Fibroblast of the aortic adventitia (primary cell): ENCODE results near the genes TOM1 and APOL5.

DNA sequence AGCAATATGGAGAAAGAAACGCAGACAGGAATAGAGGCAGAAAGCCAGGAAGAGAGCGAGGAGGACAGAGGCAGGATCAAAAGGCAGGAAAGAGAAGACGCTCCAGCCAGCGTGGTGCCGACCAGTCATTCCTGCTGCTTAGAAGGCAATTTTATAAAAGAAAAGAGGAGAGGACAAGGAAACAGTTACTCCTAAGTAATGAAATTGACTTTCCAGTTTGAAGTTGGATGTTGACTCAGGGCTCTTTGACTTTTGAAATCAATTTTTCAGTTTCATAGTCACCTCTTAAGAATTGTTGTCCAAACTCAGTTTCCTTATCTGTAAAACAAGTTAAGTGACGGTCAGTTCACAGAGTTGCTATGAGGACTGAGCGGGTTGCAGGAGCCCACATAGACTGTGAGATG lies 55.7 kb upstream of the TIMP3 start:
- CAGE, long polyA plus RNA: no peak

GRCh38 chr22:32810169-32810767 lies 8.8 kb downstream of the TIMP3 start:
- CAGE, long polyA plus RNA: no peak

- CAGE, long polyA plus RNA: no peak
Measured at GRCh38 chr22:32857122-32857583, 55.6 kb downstream of the TIMP3 start.

DNA sequence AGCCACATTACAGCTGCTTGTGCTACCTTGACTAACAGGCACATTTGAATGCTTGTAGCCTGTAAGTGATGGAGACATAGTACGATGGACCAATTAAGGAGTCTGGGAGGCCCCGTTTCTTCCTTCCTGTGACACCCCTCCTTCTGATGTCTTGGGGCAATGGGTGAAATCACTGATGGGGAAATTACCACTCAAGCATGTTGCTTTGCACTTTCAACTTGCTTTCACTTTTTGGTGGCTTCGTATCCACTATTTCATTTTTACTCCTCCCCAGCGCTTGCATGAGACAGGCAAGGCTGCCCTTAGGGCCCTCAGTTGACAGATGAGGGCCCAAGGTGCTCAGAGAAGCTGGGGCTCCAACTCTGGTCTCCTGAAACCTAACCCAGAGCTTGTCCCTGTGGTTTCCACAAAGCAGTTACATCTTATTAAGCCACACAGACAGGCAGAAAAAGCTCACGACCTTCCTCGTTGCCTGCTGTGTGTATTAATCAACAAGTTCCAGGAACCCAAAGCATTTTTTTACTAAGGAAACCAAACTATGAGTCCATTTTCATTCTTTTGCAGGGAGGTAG lies 267.5 kb upstream of the SYN3 start:
- CAGE, long polyA plus RNA: no peak

DNA sequence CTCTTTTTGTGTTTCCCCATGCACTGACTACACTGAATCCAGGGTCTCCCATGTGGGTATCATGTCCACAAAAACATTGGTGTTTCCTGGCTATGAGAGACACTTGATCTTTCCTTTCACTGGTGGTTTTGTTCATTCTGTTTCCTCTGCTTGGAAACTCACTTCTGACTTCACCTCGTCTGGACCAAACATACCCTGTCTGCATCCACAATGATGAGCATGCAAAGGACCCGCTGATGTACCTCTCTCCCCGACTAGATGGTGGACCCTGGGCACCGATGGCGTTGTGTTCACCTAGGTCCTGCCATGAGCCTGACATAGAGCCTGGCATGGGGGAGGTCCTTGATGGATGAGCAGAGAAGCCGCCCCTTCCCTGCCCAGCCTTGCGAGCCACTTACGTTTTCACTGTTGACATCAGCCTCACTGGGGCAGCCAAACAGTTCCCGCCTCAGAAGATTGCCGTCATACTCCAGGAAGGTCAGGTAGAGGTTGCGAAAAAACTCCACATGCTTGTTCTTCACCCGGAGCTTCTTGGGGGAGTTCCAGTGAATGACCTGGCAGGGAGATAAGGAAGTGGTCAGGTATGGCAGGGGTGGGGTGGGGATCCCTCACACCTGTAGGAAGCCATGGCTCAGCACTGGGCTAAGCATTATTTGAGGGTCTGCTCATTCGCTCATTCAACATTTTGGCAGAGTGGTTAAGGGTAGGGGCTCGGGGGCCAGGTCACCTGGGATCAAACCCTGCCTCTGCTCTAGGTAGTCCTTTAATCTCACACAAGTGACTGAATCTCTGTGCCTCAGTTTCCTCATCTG lies 279.3 kb upstream of the SYN3 start:
- CAGE, long polyA plus RNA: no peak

DNA sequence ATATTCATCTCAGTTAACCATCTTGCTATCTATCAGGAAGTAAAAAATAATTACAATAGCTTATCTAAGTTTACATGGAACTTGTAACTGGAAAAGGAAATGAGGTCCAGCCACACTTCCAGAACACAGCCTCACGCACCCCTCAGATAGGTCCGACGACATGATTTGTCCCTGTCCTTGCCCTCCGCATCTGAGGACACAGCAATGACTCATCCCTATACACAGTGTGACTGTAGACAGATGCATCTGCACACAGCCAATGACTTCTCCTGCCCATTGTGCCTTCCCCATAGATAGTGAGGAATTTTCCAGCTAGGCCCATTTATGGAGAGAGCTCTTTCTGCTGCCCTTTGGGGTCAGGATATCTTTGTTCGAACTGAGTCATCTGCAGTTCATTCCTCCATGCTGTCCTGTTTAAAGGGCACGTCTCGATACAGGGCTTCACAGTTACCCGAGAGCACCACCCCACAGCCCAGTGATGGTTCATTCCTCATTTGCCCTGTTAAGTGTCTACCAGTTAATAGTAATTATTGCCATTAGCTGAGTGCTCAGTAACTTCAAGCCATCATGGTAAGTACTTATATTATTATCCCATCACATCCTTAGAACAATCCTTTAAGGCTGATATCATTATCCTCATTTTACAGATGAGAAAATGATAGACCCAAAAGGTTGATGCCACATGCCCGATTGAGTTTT lies 96.7 kb downstream of the LARGE1 start:
- CAGE, long polyA plus RNA: no peak

GRCh38 chr22:33869865-33870276 lies 50.4 kb downstream of the LARGE1 start:
- CAGE, long polyA plus RNA: no peak

- CAGE, long polyA plus RNA: no peak
Measured at GRCh38 chr22:33910354-33910956, 9.8 kb downstream of the LARGE1 start.

GRCh38 chr22:33917799-33918438 lies 2.4 kb downstream of the LARGE1 start:
- CAGE, long polyA plus RNA: no peak

- CAGE, long polyA plus RNA: no peak
Measured at GRCh38 chr22:35299067-35299952, at the start of gene TOM1. Gene TOM1 (plus strand): TSS chr22:35299894.

DNA sequence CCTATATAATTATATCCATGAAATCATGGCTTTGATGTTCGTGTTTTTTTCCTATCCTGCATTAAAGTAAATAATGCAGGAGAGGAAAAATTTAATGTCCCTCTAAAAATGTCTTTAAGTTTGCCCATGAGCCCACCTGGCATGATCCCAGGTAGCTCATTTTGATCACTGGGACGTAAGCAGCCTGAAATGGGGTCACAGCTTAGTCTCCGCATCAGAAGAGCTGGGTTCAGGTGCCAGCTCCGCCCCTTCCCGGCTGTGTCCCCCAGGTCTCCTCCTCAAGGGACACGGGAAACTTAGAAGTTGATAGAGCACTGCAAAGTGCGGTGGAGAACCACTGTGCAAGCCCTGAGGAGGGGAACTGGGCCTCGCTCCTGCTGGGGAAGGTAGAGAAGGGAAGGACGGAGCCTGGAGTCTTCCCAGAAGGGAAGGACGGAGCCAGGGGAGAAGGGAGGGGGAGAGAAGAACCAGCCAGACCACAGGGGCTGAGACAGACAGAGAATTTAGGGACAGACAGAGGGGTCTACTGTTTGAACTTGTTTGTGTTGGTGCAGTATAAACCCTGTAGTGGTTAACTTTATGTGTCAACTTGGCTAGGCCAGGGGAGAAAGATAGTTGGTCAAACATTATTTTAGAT lies 7.7 kb downstream of the TOM1 start:
- CAGE, long polyA plus RNA: no peak

GRCh38 chr22:35316351-35316838 lies 16.7 kb downstream of the TOM1 start:
- CAGE, long polyA plus RNA: no peak

GRCh38 chr22:35318770-35319423 lies 19.2 kb downstream of the TOM1 start:
- CAGE, long polyA plus RNA: no peak

- CAGE, long polyA plus RNA: no peak
Measured at GRCh38 chr22:35338228-35338570, 38.5 kb downstream of the TOM1 start.

DNA sequence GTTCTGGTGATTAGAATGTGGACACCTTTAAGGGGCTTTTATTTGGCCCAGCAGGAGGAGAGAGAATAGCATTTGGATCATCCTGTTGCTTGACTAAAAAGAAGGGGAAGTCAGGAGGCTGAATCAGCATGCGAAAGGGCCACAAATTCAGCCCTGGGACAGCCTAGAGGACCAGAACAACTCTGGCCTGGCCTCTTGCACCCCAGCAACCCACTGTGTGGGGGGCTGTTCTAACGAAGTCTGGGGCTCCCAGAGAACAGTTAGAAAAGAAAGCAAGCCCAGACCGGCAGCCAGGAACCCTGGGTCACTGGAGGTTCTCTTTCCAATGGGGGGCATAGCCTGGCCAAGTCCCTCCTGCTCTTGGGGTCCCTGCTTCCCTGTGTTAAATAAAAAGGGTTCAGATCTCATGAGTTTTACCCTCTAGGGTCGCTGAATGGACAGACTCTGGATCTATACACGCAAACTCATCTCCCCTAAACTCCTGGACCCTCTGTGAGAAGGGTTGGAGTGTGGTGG lies 3.0 kb upstream of the HMOX1 start:
- CAGE, long polyA plus RNA: no peak

DNA sequence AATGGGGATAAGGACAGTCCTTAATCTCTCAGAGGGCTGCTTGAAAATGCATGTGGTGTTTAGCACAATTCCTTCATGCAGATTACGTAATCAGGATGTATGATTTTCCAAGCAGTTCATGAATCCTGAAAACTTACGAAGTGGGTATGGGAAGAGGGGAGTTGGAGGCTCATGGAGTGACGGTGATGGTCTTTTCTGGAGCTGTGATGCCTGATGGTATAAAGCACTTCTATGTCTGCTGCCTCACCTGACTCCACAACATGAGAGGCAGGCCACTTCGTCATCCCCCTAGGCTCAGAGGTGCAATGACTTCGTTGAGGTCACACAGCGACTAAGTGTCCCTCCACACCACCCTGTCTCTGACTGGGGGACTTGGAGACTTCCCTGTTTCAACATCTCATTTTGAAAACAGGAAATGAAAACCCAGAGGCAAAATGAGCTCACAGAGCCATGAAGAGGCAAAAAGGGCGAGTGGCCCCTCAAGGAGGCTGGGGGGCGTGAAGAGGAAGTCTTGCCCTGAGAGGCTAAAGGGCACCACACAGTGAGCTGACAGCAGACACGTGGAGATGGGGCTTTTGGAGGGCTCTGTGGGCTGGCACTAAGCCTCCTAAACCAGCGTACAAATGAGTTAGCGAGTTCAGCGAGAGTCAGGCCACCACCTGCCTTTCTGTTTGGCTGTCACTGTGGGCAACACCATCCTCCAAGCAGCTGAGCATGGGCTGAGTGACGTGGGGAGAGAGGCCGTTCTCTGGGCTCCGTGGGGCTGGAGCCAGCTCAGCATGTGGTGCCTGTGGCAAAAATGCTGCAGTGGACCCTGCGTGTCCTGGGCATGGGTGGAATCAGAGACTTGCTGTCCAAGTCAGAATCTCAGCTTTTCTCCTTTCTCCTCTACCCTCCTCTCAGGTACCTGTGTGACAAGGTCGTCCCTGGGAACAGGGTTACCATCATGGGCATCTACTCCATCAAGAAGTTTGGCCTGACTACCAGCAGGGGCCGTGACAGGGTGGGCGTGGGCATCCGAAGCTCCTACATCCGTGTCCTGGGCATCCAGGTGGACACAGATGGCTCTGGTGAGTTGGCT lies 10.2 kb downstream of the MCM5 start:
- CAGE, long polyA plus RNA: no peak

DNA sequence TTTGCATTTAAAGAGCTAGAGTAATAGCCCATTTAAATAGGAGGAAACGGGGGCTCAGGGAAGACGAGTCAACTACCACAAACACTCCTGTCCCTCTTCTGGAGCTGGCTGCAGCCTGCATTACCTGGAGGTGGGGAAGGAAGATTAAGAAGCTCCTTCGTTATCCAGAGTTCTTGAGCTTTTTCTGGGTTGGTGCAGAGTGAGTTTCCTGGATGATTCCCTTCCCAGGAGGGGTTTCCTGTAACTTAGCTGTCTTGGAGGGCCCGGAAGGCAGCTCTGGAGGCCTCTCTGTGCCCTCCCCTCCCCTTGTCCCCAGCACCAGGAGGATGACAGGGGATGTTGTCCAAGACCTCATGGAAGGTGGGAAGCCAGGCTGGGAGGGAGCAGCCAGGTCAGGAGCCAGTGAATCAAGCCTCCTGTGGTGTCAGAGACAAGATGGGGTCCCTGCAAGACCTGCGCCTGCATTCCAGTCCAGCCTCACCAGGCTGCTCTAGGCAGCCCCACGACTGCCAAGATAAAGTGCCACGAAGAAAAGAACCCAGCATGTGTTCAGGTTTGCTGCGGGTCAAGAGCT lies 1.2 kb downstream of the RASD2 start:
- CAGE, long polyA plus RNA: no peak

- CAGE, long polyA plus RNA: no peak
Measured at GRCh38 chr22:35586779-35587178, 30.4 kb downstream of the MB start.

DNA sequence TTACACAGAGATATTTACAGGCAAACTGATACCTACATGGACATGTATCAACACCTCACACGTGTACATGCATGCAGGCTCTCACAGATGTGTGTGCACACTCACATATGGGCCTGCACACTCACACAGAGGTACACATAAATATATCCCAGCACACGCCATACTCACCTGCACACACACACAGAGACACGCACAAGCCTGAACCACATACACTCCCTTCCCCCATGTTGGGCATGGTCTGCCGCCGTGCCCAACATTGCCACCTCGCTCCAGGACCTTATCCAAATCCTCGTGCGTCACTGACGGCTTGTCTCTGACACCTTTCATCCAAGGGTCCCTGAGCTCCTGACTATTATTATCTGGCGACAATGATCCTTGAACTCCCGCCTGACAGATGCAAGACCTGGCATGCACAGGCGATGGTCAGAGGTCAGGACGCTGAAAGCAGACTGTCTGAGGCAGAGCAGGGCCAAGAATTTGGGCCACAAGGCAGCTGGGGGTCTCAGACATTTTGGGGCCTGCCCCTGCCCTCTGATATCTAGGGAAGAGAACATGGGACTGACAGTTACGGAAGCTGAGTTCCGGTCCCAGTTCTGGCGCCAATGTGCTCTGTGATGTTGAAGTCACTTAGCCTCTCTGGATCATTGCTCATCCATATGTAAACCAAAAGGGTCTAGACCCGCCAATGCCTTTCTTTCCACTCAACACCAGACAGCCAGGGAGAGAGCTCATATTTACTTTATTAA lies 4.2 kb downstream of the MB start:
- CAGE, long polyA plus RNA: no peak

DNA sequence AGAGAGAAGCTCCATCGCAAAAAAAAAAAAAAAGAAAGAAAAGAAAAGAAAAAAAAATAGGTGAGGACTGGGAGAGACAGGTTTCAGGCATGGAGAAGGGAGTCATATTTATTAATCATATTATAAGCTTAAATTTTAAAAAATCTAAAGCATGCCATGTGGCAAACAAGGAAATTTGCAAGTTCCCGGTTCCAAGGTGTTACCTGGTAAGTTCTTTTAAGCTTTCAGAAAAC lies at the start of gene APOL5:
Gene APOL5 (plus strand): TSS at position 152 of the 233 bp plus-strand sequence.
- CAGE, long polyA plus RNA: no peak